Peritoneum (tissue), 1 donor: ENCODE measurements around a stretch of chr11.

GRCh38 chr11:2909257-2909938, 7.3 kb downstream of the SLC22A18 start:
- PRO-cap, result no peak

GRCh38 chr11:2914532-2914961, 12.5 kb downstream of the SLC22A18 start:
- PRO-cap, result no peak

- PRO-cap, result no peak
Measured at GRCh38 chr11:2932836-2933274, 3.6 kb upstream of the PHLDA2 start.

DNA sequence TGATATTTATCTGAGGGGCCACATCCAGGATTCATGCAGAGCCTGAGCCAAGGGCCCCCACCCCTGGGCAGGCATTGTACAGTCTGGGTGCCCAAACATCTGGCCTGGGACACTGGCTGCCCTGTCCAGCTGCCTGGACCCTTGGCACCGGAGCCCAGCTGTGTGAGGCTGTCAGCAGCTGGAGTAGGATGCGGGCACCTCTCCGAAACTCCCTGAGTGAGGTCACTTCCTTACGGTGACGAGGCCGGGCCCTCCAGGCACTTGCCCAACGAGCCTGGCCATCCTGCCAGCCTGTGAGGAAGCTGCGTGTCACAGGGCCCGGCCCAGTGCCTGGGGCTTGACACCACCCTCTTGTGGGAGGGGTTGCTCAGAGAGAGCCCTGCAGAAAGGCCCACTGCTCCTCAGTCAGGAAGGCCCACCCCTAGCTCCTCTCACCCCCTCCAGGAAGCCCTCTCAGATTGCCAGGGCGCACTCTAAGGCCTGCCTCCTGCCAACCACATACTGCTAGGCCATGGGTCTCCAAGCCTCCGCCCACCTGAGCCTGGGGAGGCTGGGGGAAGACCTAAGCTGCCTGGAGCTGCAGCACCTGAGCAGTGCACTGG, 4.2 kb upstream of the PHLDA2 start:
- PRO-cap, result no peak

GRCh38 chr11:2938828-2939247, 9.6 kb upstream of the PHLDA2 start:
- PRO-cap, result no peak

GRCh38 chr11:2945319-2945961, 16.2 kb upstream of the PHLDA2 start:
- PRO-cap, result no peak

DNA sequence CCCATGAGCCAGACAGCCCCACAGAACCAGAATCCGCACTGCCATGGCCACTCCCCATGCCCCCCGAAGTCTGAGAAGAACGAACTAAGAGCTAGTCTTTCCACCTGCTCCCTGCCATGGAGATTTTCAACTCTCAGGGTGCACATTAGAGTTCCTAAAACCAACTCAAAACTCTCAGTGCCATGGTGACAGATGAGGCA, 24.1 kb downstream of the NAP1L4 start:
- PRO-cap, result no peak

- PRO-cap, result no peak
Measured at GRCh38 chr11:2988580-2989034, 3.5 kb downstream of the NAP1L4 start.

GRCh38 chr11:3001514-3002074, 9.5 kb upstream of the NAP1L4 start:
- PRO-cap, result no peak

GRCh38 chr11:3022266-3023432, 30.5 kb upstream of the NAP1L4 start:
- PRO-cap, result no peak

GRCh38 chr11:3058630-3059180, 1.5 kb upstream of the CARS1 start:
- PRO-cap, result no peak

DNA sequence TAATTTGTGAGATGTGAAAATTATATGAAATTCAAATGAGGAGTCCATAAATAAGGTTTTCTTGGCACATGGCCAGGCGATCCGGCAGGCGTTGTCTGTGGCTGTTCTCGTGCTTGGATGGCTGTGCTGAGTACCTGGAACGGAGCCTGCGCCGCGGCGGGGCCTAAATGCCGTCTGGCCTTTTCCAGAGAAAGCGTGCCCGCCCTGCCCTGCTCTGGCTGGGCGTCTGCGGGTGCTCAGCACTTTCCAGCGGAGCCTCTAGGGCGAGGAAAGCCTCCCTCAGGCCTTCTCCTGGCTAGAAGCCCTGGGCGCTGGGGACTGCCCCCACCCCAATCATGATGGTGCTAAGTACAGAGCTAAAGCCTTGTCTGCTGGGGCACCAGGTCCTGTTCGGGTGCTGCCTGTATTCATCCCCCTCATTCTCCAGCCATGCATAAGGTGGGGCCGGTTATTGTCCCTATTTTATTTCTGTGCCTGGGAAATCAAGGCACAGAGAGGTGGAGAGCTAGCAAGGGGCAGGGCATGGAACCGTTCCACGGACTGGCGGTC, 41.7 kb downstream of the OSBPL5 start:
- PRO-cap, result no peak

DNA sequence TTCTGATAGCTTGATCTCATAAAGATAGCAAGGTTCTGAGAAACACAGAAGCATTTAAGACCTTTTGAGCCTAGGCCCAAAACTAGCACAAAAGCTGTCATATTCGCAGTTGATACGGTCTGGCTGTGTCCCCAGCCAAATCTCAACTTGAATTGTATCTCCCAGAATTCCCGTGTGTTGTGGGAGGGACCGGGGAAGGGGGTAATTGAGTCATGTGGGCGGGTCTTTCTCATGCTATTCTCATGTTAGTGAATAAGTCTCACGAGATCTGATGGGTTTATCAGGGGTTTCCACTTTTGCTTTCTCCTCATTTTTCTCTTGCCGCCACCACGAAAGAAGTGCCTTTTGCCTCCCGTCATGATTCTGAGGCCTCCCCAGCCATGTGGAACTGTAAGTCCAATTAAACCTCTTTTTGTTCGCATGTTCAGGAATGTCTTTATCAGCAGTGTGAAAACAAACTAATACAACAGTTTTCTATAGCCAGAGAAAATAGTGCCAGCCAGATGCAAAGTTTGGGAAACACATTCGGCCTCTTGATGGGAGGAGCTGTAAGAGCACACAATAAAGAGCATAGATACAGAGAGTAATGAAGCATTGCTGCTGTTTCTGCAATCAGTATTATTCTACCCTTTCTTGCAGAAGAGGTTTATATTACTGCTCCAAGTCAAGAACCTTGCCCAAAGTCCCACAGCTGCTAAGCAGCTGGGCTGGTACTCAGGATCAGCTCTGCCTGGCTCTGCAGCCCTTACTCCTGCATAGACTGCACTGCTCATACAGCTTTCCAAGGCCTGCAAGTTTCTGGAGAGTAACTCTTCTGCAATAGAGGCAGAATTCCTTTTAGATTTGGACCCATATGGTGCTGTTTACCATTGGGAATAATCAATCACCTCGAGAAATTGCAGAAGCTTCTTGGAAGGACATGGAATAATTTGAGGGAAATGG, 2.0 kb upstream of the ZNF195 start:
- PRO-cap, result no peak

- PRO-cap, result no peak
Measured at GRCh38 chr11:3664670-3665084, 6.5 kb downstream of the CHRNA10 start.

GRCh38 chr11:3725390-3725677, 54.1 kb upstream of the CHRNA10 start:
- PRO-cap, result no peak

- PRO-cap, result no peak
Measured at GRCh38 chr11:3860795-3861269, 5.4 kb downstream of the STIM1 start.

DNA sequence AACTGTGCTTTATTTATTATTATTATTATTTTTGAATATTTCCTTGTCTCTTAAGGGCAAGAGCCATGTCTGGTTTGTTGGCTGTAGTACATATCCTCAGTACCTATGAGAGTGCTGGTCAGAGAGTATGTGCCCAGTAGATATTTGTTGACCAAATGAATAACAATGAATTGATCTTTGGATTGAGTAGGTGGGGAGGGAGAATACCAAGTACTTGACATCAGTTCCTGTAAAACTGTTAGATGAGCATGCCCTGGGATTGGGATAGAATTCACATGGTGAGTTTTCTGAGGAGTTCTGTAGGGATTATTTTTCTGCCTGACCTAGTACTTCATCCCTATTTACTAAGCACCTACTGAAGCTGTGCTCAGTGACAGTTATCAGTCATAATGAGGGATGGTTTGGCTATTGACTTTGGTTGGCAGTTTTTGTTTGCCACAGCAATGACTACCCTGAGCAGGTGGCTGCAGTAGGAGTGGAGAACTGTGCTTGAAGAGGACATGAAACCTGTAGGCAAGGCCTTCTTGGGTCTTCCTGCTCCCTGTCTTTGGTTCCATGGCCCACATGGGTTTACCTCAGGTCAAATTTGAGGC, 11.5 kb downstream of the STIM1 start:
- PRO-cap, result no peak

DNA sequence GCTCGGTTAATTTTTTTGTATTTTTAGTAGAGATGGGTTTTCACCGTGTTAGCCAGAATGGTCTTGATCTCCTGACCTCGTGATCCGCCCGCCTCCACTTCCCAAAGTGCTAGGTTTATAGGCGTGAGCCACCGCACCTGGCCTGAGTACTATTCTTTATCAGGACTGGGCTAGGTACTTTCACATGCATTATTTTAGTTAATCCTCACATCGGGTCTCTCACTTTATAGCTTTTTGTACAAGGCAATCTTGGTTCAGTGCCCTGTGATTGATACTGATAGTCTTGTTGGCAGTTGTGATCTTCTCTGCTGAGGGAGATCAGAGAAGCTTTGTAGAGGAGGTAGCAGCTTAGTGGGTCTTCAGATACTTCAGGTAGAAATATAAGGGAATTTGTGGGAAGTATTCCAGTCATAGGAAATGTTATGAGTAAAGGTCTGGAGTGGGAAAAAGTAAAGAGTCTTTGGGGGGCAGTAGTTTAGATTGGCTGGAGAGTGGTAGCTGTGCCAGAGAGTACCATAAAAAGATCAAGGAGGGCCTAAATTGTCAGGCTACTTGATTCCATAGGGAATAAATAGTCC, 13.8 kb downstream of the STIM1 start:
- PRO-cap, result no peak

GRCh38 chr11:3989219-3989658, 105.4 kb upstream of the RRM1 start:
- PRO-cap, result no peak

GRCh38 chr11:4059135-4059901, 35.3 kb upstream of the RRM1 start:
- PRO-cap, result no peak